BE2C (cell line): Measurements from ENCODE around the genes ABHD17C and MESD.

DNA sequence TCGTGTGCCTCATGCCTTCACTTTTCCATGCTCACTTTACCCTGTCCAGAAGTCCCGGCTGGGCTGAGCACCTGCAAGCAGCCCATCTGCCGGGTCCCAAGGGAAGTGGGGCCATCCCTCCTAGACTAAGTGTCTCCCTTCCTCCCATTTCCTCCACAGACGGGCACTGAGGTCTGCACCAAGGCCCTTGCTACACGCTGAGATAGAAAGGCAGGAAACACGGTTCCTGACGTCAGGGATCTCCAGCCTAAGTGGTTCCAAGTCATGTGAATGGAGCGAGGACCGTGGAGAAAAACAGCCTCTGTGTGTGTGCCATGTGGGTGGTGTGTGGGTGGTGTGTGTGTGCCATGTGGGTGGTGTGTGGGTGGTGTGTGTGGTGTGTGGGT, 47.8 kb upstream of the CTSH start:
- RRBS, result no CpG with 5 or more reads among the region's 9 CpGs

DNA sequence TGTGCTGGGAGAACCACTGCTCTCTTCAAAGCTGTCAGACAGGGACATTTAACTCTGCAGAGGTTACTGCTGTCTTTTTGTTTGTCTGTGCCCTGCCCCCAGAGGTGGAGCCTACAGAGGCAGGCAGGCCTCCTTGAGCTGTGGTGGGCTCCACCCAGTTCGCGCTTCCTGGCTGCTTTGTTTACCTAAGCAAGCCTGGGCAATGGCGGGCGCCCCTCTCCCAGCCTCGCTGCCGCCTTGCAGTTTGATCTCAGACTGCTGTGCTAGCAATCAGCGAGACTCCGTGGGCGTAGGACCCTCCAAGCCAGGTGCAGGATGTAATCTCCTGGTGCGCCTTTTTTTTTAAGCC, 59.0 kb downstream of the MINAR1 start:
- RRBS, result no CpG with 5 or more reads among the region's 10 CpGs

DNA sequence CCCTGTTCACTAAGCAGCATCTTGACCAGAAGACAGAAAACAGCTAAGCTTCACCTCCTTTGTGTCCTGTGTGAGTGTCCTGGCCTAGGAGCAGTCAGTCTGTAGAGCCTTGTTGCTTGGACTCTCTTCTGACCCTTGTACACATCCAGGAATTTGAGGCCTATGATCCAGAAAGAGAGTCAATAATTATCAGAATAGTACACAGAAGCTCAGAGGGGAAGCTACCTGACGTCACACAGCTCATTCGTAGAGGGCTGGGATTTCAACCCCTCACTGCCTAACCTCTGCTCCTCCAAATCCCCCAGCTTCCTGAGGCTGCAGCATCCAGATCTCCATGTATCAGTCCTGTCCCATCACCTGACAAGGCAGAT, 203.0 kb downstream of the MINAR1 start:
- RRBS, result no CpG with 5 or more reads among the region's 2 CpGs

DNA sequence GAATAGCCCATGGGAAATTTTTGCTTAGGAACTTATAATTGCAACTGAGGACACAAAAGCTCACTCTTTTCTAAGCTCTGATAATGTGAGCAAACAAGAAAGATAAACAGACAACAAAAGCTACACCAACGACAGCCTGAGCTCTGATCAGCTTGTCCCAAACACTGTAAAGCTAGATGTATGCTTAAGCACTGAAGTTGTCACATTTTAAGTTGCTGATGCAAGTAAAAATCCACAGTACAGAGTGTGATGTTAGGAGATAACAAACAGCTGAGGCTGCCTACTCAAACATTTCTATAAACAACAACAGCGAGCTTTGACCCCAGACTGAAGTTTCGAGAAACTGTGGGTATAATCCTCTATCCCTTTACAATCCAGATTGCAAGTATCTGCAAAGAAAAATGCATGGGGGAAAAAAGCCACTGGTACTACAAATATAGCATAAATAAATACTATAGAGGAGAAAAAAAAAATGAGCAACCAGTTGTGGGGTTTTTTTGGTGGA, 10.7 kb downstream of the MTHFS start:
- RRBS, result no CpG with 5 or more reads among the region's 3 CpGs

DNA sequence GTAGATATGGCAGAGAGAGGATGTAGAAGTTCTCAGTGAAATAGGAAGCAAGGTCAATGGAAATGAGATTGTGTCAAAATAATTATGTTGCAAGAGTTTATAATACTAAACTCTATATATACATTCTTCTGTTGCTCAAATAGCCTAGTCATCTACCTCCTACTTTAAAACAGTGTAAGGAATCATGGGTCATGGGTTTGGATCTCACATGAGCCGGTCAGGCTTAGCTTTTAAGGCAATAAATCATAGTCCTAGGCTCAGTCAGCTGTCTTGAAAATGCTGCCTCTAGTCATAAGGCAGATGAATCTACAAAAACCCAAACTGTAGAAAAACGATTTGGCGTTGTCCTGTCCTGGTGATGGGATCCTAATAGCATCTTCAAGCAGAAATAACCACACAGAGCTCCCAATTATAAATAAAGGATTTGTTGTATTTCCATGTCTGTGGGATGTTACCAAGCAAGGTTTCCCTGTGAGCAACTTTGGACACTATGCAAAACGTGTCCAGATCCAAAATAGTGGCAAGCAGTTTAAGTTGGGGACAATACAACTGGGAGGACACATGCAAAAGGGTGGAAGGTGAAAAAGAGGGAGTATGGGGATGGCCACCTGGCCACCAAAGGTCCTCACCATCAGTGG, 16.7 kb downstream of the BCL2A1 start:
- RRBS, result no CpG with 5 or more reads among the region's 4 CpGs

DNA sequence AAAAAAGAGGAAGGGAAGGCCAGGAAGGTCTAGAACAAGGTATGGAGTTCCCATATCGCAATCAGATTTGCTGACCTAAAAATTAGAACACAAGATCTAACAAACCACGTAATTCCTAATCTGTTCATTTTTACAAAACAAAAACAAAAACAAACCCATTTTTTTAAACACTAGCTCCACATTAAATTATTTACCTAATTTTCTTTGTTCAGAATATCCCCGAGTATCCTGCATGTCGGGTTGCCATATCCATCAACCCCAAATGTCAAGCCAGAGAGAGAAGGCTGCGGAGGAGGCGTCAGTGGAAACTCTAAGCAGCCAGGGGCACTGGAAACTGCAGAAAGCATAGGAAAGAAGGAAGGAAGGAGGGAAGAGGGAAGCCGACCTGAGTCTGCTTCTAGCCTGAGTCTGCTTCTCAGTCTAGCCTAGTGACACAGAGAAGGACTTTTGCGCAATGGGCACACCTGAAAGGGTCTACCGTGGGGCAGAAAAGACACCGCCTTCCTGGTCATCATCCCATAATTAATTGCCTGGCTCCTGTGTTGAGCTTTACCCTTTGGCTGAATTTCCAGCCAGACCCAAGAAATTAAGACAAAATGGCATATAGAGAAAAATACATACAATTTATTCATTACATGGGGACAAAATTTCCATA, 10.6 kb downstream of the BCL2A1 start:
- RRBS, result no CpG with 5 or more reads among the region's 10 CpGs

GRCh38 chr15:79988701-79989118, 17.7 kb upstream of the BCL2A1 start:
- RRBS, result no CpG with 5 or more reads among the region's 2 CpGs

DNA sequence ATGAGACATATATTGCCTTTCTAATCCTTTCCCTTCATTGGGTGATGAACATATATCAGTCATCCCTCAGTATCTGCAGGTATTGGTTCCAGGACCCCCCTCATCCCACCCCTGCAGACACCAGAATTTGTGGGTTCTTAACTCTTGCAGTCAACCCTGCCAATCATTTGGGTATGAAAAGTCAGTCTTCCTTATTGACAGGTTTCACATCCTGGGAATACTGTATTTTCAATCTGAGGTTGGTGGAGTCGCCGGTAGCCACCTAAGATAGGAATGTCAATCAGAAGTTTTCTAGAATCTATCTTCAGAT, 41.6 kb upstream of the FAH start:
- RRBS, result no CpG with 5 or more reads among the region's 2 CpGs

- RRBS, result no CpG with 5 or more reads among the region's 2 CpGs
These were observed 26.6 kb upstream of the FAH start for GRCh38 chr15:80126108-80126627.

DNA sequence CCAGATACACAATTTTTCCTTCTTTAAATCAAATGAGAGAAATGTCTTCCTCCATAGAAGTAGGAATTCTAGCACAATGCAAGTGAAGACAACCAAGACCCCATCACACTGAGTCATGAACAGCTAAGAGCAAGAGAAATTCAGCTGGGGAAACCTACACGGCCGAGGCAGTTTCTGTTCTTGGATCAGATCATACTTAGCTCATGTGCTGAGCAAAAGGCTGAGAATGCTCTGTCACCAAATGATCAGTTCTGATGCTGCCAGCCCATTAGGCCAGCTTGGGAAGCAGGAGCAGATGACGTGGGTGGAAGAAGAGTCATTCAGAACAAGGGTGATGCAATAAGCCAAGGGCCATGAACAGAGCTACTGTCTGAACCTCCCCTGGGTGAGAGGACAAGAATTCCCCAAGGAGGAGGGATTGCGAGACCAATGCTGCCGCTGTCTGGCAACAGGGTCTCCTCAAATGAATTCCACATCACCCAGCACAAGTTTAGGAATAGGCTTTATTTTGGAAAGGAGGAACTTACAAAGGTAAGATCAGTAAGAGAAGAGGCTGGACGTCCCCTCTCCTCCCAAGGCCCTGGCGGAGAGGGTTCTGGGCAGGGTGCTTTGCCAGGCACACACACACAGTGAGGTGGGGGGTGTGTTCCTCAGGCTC, 65.4 kb upstream of the CTXND1 start:
- RRBS, result no CpG with 5 or more reads among the region's 7 CpGs

- RRBS, result no CpG with 5 or more reads among the region's 5 CpGs
These were observed 60.9 kb upstream of the ARNT2 start for GRCh38 chr15:80343232-80343716.

GRCh38 chr15:80404620-80404998, 427 bp downstream of the ARNT2 start:
- RRBS, result 3% methylated on average over 14 of the region's 40 CpGs

- RRBS, result under 1% methylated on average over 62 of the region's 102 CpGs
These were observed at the start of gene ABHD17C for GRCh38 chr15:80694764-80695491. Gene ABHD17C (plus strand): TSS chr15:80695310.

DNA sequence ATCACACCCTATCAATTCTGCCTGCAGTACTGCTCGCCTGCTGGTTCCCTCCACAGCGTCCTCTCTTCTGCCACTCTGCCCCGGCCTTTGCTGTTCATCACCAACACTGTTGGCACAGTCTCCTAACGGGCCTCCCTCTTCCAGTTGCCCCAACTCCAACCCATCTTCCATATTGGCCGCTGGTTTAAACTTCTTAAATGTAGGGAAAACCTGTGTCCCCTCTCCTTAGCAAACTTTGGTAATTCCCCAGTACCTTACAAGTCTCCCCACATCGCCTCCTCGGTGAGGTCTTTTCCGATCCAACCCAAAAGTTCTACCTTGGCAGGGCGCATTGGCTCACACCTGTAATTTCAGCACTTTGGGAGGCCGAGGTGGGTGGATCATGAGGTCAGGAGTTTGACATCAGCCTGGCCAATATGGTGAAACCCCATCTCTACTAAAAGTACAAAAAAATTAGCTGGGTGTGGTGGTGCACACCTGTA, 45.9 kb downstream of the MESD start:
- RRBS, result no CpG with 5 or more reads among the region's 10 CpGs

GRCh38 chr15:80989468-80990357, at the start of gene MESD:
Gene MESD (minus strand): TSS chr15:80989819.
- RRBS, result under 1% methylated on average over 22 of the region's 63 CpGs

DNA sequence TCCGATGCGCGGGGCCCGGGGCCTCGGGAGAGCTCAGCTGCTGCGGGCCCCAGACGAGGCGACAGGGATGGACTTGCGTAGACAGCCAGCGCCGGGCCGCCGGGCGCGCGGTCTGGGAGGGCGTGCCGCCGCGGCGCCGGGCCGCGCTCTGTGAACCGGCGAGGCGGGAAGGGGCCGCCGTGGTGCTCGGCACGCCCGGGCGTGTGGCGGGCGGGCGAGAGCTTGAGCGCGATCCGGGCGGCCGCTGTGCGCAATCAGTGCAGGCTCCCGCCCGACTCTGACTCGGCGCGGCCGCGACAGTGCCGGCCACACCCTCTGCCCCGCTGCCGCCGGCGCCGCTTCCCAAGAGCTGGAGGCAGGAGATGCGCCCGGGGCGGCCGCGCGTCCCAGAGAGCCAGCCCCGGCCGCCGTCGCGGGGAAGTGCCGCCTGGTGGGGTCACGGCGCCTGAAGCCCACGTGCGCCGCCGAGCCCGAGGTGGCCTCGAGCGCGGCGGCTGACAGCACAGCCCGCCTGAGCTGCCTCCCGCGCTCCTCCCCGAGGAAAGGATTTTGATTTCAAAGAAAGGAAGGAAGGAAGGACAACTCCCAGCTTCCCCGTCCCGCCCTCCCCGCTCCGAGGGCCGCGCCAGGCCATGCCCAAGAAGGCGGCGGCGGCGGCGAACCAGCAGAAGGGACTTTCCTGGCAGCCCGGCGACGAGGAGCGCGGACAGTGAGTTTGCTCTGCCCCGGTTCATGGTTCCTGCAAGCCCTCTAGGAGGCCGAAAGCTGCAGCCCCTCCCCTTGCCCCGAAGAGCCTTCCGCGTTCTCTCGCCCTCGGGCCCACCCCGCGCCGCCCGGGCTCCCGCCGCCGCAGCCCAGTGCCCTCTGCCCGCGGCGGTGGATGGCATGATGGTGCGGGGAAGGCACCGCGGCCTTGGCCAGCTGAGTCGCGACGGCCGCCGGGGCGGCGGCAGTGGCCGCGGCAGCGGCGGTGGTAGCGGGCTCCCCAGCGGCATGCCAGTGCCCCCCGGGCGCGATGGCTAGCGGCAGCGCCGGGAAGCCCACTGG, 857 bp downstream of the TLNRD1 start:
- RRBS, result 1% methylated on average over 74 of the region's 137 CpGs

GRCh38 chr15:81164368-81164650, 30.2 kb downstream of the CFAP161 start:
- RRBS, result no CpG with 5 or more reads among the region's 1 CpG

- RRBS, result no CpG with 5 or more reads among the region's 9 CpGs
These were observed 54.6 kb downstream of the STARD5 start for GRCh38 chr15:81269016-81269992.

- RRBS, result no CpG with 5 or more reads among the region's 16 CpGs
These were observed 31.5 kb downstream of the STARD5 start for GRCh38 chr15:81292164-81293083.